ENCODE measurements around a stretch of chr20.

- RRBS, 2 experiments, result no CpG with 5 or more reads among the region's 14 CpGs
These were observed 24.7 kb upstream of the PYGB start for GRCh38 chr20:25223008-25223812.

DNA sequence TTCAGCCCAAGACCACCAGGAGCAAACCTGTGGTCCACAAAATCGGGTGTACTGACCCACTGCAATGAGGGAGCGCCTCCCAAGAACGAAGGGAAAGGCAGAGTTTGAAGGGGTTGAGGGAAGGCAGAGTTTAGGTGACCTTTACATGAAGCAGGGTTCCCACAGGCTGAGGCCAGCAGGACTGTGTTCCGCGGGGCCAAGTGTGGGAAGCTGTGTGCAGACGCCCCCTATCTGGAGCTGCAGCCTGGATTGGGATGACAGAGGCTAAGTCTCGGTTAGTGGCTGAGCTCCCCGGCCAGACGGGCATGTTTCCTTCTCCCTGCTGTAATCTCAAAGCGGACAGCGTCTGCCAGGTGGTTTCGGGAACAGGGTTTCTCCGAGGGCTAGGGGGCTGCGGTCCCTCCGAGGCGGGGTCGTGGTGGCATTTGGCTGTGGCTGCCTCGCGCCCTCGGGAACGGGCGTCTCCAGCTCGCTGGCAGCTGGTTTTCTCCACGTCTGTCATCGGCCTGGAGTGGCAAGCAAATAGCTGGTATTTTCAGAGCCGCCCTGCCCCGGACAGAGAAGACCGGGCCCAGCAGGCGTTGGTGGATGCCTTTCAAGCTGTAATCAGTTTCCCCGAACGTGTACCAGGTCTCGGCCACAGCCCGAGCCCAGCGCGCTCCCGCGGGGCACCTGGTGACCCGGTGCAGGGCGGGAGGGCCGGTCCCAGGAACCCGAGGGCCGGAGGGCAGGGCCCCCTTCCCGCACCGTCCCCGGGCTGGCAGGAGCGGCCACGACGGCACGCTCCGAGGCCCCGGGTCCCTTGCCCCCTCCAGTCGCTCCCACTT, 623 bp upstream of the PYGB start:
- RRBS, 2 experiments, result 1 to 5% methylated on average over 7 to 15 of the region's 52 CpGs

DNA sequence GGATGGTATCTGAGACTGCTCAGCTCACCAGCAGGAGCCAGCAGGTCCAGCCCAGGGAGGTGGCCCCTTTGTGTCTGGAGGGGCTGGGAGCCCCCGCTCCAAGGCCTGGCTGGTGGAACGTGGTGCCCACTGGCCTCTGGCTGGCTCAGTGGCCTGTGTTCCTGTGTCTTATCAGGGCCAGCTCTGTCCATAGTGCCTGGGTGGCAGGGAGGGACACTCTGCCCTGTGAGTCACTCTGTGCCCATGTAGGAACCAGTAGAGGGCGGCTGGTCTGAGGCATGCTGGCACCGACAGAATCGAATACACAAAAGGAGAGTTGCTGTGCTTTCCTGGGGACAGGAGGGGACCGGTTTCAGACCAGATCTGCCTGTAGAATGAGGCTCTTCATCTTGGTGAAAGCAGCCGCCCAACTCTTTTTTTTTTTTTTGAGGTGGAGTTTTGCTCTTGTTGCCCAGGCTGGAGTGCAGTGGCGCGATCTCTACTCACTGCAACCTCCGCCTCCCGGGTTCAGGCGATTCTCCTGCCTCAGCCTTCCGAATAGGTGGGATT, 7.5 kb downstream of the PYGB start:
- RRBS, 2 experiments, result no CpG with 5 or more reads among the region's 13 CpGs

GRCh38 chr20:25309278-25309890, 61.5 kb downstream of the PYGB start:
- RRBS, 2 experiments, result no CpG with 5 or more reads among the region's 11 CpGs

- RRBS, 2 experiments, result no CpG with 5 or more reads among the region's 5 CpGs
These were observed 51.6 kb downstream of the ABHD12 start for GRCh38 chr20:25338869-25339600.

DNA sequence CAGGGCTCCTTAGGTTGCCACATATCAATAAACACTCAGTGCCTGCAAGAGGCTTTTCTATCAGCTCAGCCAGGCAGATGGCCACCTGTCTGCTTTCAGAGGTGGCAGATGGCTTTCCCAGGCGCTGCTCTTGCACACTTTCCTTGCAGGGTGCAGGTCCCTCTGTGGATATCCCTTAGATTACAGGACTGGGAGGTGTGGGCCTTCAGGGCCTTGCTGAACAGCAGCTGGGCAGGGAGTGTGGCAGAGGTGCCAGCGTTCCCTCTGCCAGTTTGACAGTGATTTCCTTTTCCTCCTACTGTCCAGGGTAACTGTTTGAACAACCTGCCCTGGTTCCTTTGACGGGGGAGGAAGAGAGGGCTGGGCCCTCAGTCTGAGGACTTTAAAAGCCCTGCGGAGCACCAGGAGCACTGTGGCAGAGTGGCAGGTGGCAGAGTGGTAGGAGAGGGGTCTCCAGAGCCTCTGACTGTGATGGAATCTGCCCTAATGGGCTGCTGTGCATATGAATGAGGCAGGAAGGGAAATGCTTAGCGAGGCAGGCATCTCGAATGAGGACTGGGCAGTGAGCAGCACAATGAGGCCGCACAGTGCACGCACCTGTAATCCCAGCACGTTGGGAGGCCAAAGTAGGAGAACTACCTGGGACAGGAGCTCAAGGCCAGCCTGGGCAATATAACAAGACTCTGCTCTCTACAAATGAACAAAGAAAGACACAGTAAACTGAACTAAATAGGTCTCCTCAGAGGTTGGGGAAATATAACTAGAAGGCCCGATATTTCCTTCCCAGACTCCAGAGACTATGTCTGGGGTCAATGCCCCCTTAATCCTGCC, 34.1 kb downstream of the ABHD12 start:
- RRBS, 2 experiments, result no CpG with 5 or more reads among the region's 10 CpGs

- RRBS, 2 experiments, result no CpG with 5 or more reads among the region's 9 CpGs
These were observed 1.4 kb downstream of the ABHD12 start for GRCh38 chr20:25389191-25389630.

DNA sequence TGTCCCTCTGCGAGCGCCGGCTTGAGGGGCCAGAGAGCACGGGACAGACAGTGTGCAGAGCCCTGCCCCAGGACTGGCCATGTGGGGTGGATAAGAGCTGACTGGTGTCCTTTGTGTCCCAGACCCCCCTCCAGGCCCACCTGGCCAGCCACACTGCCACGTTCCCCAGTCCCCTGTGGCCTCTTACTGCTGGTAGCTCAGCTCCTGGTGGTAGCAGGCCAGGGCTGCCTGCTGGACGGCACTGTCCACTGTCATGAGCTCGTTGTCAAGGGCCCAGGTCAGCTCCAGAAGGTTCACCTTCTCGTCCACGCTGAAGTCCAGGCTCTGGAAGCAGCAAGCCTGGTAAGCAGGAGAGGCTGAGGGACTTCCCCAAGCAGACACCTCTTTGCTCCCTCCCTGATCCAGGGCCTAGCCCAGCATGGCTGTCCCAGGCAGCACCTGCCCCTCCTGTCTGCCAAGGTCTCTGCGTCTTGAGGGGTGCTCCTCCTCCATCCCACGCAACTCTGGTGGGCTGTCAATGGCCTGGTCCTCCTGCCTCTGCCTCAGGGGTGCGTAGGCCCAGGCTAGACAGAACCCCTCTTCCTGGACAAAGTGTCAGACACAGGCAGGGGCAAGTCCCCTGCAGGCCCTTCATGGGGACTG, 87.2 kb downstream of the NINL start:
- RRBS, 2 experiments, result no CpG with 5 or more reads among the region's 12 CpGs

GRCh38 chr20:25508978-25509637, 76.2 kb downstream of the NINL start:
- RRBS, 2 experiments, result no CpG with 5 or more reads among the region's 7 CpGs

DNA sequence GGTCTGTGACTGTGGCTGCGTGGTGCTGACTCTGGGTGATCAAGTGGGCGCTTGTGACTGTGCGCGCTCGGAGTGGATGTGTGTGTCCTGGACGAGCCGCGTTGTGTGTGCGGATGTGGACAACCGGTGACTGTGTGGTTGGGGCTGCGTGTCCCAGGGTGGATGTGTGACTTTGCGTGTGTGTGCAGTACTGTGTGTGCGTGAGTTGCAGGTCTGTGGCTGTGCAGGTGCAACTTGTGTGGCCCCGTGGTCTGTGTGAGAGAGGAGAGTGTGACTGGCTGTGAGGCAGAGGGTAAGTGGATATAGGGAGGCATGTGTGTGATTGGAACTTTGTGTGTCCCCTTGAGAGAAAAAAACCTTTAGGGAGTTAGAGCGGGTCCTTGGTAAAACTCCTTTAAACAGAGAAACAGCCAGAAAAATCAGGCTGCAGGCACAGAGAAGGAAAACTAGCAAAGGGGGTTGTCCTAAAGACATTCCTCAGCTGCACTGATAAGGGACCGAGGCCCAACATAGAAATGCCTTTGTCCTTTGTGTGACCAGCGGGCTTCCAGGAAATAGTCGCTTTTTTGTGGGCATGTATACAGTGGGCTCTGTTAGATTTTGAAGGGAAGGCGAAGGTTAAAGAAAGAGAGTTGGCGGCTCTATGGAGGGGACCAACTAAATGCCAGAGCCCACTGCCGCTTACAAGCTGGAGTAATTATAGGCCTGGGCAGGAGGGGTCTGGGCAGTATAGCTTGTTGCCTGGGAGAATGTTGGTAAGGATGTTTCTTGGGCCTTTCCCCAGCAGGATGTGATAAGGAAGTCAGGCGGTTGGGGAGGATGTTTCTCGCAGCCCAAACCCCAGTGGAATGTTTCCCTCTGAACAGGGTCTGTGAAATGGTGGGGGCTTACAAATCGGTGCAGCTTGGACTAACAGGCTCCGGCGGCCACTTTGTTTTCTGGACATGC, 313.6 kb upstream of the ZNF337 start:
- RRBS, 2 experiments, result no CpG with 5 or more reads among the region's 26 CpGs

DNA sequence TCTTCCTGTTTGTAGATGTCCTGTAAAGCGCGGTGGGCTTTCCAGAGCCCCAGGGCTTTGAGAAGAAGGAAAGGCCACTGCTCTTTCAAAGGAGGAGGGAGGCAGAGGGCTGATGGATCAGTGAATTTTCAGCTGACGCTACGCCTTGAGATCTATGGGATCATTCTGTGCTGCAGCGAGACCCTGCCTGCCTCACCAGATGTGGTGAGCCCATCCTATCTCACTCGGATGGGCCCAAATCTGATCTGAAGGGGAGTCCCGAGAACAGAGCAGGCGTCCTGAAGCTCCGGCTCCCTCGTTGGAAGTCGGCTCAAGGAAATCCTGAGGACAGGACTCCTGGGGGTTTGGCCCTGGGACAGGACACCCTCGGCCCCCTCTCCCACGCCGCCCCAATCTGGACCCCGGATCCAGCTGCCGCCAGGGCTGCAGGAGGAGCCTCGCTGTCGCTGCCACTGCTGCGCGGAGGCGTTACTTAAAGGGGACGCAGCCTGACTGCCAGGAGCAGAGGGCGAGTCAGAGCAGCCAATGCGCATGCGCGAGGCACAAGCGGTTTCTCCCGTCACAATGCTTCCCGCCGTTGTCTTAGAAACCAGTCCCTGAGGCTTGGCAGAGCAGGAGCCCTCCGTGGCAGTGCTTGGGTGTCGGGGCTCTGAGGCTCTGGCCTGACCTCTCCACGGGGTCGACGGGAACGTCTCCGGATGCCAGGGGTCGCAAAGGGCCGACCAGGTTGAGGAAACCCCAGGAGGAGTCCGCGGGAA, 1568.0 kb upstream of the DEFB115 start:
- RRBS, 2 experiments, result no CpG with 5 or more reads among the region's 41 CpGs

DNA sequence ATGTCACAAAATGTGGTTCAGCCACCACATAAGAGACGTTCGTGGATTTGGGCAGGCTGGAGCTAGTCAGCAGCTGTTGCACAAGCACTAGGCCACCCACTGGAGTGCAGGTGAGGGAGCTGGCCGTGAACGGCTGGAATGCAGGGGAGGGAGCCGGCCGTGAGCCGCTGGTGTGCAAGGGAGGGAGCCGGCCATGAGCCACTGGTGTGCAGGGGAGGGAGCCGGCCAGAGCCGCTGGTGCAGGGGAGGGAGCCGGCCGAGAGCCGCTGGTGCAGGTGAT, 1470.1 kb upstream of the DEFB115 start:
- RRBS, 2 experiments, result no CpG with 5 or more reads among the region's 13 CpGs

- RRBS, 2 experiments, result no CpG with 5 or more reads among the region's 7 CpGs
These were observed 770.2 kb upstream of the DEFB115 start for GRCh38 chr20:30487272-30487620.

DNA sequence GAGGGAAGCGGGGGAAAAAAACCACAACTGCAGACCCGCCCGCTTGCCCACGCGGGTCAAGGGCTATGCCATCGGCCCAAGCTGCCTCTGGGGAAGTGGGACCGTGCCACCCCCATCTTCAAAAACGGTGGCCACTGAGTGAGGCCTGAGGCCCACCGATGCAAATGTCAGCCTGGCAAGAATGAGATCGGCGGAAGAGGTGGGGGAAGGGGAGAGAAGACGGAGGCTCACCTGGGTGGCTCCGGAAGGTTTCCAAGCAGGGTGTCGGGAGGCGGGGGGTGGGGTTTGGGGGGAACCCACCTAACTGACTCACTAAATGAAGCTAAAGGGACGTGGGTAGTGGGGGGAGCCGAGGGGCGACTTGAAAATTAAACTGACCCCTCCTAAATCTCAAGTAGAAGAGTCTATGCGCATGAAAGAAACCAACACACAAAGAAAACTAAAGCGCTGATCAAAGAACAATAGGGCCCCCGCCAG, 757.4 kb upstream of the DEFB115 start:
- RRBS, 2 experiments, result no CpG with 5 or more reads among the region's 21 CpGs

DNA sequence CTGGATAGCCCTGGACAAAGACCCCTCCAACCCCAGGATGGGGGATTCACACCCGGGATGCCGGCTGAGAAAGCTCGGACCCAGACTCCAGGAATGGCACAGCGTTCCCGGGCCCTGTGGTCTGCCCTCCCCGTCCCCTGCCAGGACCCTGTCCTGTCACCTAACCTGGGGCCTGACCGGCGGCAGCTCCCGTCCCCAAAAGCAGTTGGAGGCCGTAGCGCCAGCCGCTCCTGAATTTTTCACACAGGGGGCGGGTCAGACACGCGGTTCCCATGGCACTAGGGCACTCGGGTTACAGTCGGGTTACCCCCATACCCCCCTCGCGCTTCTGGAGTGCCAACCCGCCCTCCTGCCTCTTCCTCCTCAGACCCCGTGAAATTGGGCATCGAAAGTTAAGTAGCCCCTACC, 434 bp downstream of the REM1 start:
- RRBS, 2 experiments, result 24 to 33% methylated on average over 7 of the region's 22 CpGs

GRCh38 chr20:31475942-31476339, 853 bp downstream of the REM1 start:
- RRBS, 2 experiments, result no CpG with 5 or more reads among the region's 4 CpGs

- RRBS, 2 experiments, result 26 to 27% methylated on average over 6 of the region's 31 CpGs
These were observed 10.6 kb downstream of the REM1 start for GRCh38 chr20:31485414-31486280.

DNA sequence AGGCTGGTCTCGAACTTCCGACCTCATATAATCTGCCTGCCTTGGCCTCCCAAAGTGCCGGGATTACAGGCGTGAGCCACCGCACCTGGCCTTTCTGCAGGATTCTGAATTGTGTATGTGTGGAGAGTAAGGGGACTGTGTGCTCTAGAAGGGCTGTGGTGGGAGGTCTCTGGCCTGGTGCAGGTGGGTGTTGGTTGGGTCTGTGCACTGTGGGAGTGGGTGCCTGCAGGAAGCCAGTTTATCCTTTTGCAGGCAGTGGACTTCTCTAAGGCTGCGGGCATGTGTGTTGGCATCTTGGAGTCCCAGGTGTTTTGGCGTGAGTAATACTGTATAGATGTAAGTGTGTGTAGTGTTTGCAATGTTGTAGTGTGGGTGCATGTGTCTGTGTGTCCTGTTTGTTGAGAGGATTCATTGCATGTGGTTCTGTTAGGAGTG, 10.8 kb upstream of the ID1 start:
- RRBS, 2 experiments, result no CpG with 5 or more reads among the region's 7 CpGs

- RRBS, 2 experiments, result under 1 to 4% methylated on average over 15 to 17 of the region's 57 CpGs
These were observed 883 bp upstream of the ID1 start for GRCh38 chr20:31603827-31604984.

- RRBS, 2 experiments, result no CpG with 5 or more reads among the region's 11 CpGs
These were observed 4.4 kb upstream of the COX4I2 start for GRCh38 chr20:31633331-31633728.

Measured in Panc1 (cell line).